GM12878 (cell line): ENCODE measurements around a stretch of chr10.

- RAMPAGE, long total RNA: no peak
- RRBS, 2 experiments: no CpG with 5 or more reads among the region's 9 CpGs
CAGE:
- cytosol, long polyA minus RNA: no peak
- cytosol, long polyA plus RNA: no peak
- long polyA plus RNA: no peak
- nucleolus, long total RNA: no peak
- nucleus, long polyA plus RNA: no peak
- nucleus, long total RNA: no peak
Measured at GRCh38 chr10:71770678-71771934, 2.2 kb downstream of the VSIR start.

DNA sequence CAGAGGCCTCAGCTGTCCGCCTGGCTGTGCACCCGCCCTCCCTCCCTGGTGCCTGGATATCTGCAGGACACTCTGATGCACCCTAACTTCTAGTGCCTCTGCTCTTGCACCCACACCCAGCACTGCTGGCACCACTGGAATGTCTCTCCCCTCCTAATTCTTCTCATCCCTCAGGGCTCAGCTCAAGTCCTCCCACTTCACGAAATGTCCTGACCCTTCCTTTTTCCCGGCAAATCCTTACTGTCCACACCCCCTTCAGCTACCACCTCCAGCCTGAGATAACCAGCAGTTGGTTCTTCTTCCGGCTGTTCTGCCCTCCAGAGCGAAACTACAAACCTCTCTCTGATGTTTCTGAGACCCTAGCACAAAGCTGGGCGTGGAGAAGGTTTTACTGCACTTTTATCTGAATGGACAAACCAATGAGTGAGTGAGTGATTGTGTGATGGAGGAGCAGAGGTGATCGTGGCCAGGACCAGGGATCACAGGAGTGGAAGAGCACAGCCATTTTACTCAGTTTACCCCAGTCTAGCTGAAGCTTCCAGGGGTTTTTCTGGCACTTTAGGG, 968 bp upstream of the VSIR start:
- RAMPAGE, long total RNA: no peak
- RRBS, 2 experiments: 69 to 77% methylated on average over 2 of the region's 8 CpGs
CAGE:
- cytosol, long polyA minus RNA: no peak
- cytosol, long polyA plus RNA: no peak
- long polyA plus RNA: no peak
- nucleolus, long total RNA: no peak
- nucleus, long polyA plus RNA: no peak
- nucleus, long total RNA: no peak

DNA sequence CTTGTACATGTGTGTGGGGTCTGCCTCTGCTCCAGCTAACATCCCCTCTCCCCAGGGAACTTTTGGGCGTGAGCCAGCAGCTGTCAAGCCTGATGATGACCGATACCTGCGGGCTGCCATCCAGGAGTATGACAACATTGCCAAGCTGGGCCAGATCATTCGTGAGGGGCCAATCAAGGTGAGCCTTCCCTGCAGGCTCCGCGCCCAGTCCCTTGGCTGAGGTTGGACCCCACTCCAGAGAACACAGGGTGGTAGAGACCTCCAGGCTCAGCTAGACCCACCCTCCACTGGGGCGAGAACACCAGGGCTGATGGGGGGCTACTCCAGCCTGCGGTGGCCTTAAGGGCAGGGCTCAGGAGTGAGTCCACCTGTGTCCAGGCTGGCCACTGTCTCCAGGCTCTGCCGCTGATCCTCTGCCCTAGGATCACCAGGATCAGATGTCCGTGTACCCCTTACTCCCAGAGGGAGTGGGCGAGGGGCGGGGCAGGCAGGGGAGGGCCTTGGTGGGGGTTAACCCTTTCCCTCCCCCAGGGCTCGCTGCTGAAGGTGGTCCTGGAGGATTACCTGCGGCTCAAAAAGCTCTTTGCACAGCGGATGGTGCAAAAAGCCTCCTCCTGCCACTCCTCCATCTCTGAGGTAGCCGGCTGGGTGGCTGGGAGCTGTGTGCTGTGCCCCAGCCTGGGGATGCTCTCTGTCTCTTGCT, 38.2 kb downstream of the PSAP start:
- RAMPAGE, long total RNA: no peak
- RRBS, 2 experiments: no CpG with 5 or more reads among the region's 16 CpGs
CAGE:
- cytosol, long polyA minus RNA: no peak
- cytosol, long polyA plus RNA: no peak
- long polyA plus RNA: no peak
- nucleolus, long total RNA: no peak
- nucleus, long polyA plus RNA: no peak
- nucleus, long total RNA: no peak

DNA sequence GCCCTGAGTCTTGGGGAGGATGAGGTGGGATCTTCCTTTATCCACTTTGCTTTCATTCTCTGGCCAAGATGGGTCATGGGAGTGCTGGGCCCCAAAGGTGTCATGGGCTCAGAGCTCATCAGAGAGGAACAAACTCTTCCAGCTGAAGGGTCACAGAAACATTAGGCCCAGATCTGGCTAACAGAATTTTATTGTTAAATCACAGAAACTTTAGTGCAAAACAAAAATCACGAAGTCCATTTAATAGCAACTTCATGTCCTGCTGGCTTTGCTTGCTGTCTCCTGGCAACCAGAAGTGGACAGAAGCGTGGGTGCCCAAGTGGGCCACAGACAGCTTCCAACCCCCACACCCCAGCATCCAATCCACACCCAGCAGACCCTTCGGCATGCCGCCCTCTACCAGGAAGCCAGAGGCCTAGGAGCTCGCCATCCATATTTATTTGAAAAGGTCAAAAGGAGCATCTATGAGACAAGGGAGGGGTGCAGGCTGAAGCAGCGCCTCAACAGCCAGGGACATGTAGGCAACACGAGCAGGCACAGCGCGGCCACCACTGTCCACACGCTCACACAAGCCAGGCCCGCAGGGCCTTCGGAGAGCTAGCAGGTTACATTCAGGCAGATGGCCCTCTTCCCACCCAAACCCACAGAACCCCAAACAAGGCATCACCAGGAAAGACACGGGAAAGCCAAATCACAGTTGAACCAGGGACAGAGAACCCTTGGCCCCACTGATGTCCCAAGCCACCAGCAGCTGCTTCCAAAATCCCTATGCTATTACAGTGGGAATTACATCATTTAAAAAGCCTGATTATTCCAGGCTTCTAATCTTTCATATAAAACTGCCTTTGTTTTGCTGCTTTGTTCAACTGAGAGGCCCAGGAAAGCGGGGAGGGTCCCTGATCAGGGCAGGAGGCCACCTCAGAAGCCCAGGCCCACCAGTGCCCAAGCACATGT, 34.6 kb downstream of the PSAP start:
- RAMPAGE, long total RNA: no peak
- RRBS, 2 experiments: no CpG with 5 or more reads among the region's 14 CpGs
CAGE:
- cytosol, long polyA minus RNA: no peak
- cytosol, long polyA plus RNA: no peak
- long polyA plus RNA: no peak
- nucleolus, long total RNA: start-site peak on the plus strand centred at position 205 of the sequence, 46 bp wide, 12 reads; start-site peak on the plus strand centred at position 309 of the sequence, 50 bp wide, 7 reads
- nucleus, long polyA plus RNA: no peak
- nucleus, long total RNA: no peak

DNA sequence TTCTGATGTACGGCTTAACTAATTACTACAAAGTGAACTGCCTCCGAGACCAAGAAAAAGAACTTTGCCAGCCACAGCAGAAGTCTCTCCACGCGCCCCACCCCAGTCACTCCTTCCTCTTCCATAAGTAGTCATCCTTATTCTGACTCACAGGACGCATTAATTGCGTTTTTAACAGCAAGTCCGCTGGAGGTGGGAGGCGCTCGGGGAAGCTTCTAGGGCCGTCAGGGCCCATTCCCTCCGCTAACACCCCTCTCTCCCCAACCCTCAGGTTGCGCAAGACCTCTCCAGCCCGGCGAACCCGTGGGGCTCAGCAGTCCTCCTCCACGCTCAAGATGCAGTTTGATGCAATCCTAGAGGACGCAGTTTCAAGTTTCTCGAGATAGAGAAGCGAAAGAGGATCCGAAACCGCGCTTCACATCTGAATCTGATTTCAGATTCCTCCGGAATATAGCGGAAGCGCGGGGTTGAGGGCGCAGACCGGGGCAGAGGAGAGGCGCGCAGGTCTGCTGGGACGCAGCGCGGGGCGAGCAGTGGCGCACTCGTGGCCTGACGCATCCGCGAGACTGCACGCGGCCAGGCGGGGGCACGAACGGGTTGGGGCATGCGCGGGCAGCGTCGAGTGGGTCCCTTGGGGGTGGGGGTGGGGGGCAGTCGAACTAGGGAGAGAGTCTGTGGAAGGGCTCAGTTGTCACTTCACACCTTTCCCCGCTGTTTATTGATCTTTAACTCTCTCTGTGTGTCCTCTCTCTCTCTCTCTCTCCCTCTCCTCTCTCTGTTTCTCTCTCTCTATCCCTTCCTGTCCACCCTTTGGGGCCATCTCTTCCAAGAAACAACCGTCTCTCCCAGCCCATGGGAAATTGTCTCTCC, 37.8 kb upstream of the PSAP start:
- RAMPAGE, long total RNA: no peak
- RRBS, 2 experiments: no CpG with 5 or more reads among the region's 51 CpGs
CAGE:
- cytosol, long polyA minus RNA: no peak
- cytosol, long polyA plus RNA: no peak
- long polyA plus RNA: no peak
- nucleolus, long total RNA: no peak
- nucleus, long polyA plus RNA: no peak
- nucleus, long total RNA: no peak

- RAMPAGE, long total RNA: no peak
- RRBS, 2 experiments: no CpG with 5 or more reads among the region's 10 CpGs
CAGE:
- cytosol, long polyA minus RNA: no peak
- cytosol, long polyA plus RNA: no peak
- long polyA plus RNA: no peak
- nucleolus, long total RNA: no peak
- nucleus, long polyA plus RNA: no peak
- nucleus, long total RNA: no peak
Measured at GRCh38 chr10:71970189-71970698, 6.0 kb downstream of the CHST3 start.

DNA sequence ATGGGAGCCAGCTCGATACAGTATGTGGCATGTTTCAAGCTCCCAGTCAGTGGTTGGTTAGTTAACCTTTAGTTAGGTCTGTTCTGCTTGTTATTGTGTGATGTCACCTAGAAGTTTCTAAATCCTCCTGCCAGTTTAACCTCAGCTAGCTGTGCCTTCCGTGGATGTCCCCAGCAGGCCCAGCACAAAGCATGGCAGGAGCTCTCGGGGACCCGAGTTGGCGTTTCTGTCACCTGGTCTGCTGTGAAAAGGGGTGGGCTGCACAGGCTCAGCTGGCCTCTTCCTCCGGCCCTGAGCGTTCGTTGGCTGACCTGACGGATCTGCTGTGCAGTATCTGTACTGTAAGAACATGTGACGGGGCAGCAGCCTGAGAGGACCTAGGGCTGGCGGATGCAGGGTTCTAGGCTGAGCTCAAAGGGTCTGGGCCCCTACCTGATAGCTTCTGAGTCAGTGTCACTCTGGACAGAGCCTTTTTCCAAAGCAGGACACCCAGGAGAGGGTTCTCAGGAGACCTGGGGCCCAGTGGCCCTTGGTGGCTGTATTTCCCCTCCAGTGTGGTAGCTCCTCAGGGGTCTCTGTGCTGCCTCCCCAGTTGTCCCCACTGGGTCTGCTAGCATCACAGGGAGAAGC, 52.8 kb downstream of the SPOCK2 start:
- RAMPAGE, long total RNA: no peak
- RRBS, 2 experiments: no CpG with 5 or more reads among the region's 11 CpGs
CAGE:
- cytosol, long polyA minus RNA: no peak
- cytosol, long polyA plus RNA: no peak
- long polyA plus RNA: no peak
- nucleolus, long total RNA: no peak
- nucleus, long polyA plus RNA: no peak
- nucleus, long total RNA: no peak

DNA sequence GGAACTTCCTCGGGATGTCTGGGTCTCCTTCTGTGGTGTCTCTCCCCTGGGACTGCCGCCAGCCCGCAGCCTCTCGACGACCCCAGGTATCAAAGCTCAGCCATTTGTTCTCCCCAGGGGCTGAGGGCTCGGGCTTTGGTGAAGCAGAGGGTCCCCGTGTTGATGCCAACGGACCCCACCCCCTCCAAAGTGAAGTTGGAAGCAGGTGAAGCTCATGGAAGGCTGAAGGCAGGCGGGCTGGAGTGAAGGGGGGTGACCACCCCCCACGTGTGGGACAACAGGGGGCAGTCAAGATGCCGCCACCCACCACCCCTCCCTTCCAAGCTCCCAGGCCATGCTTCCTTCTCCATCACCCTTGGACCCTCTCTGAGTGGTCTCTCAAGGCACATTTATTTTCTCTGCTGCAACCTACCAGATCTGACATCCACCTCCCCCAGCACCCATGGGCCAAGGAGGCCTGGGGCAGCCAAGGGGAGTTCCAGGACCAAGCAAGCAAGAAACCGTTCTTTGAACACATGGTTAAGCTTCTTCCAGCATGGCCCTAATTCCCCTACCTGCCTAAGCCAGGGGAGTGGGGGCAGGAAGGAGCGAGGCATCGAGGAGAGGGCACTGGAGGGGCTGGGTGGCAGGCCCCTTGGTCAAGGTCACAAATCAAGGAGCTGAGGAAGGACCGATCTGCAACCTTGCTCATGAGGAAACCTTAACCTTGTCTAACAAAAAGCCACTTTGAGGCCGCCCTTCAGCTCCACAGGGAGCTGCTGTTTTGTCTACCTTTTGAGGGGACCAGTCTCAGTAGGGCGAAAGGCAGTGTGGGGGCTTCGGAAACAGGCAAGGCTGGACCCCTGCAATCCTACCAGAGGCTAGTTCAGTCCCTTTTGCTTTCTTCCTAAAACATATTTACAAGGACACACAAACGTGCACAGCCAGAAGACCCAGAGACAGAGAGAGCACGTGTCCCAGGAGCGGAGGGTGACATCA, 28.6 kb downstream of the SPOCK2 start:
- RAMPAGE, long total RNA: no peak
- RRBS, 2 experiments: no CpG with 5 or more reads among the region's 21 CpGs
CAGE:
- cytosol, long polyA minus RNA: no peak
- cytosol, long polyA plus RNA: no peak
- long polyA plus RNA: no peak
- nucleolus, long total RNA: no peak
- nucleus, long polyA plus RNA: no peak
- nucleus, long total RNA: no peak

DNA sequence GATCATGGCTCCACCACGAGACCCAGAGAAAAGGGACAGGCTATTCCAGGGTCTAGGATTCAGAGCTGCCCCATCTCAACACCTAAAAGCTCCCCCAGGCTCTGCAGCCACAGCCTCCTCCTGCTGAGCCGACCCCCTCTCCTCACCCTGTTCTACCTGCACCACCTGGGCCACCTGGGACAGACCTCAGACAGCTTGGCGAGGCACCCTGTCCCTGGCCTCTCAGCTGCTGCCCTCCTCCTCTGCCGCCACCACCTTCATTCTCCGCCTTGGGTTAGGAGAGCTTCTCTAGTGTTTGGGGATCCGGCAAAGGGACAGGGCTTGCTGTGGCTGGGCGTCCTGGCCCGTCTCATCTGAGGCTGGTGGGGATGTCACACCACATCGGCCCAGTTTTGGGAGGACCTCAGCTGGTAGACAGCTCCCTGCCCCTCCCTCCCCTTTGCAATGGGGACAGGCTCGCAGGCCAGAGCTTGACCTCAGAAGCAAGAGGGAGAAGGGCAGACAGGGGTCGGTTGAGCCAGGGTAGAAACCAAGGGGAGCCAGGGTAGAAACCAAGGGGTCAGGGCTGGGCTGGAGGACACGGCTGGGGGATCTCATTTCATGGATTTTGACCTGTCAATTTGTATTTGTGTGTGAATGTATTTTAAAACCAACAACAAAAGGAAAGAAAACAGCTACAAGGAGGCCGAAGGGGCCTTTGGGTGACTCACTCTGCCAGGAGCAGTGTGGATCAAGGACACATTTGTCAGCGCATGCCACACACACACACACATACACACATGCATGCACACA, 26.4 kb downstream of the SPOCK2 start:
- RAMPAGE, long total RNA: no peak
- RRBS, 2 experiments: no CpG with 5 or more reads among the region's 14 CpGs
CAGE:
- cytosol, long polyA minus RNA: no peak
- cytosol, long polyA plus RNA: no peak
- long polyA plus RNA: no peak
- nucleolus, long total RNA: no peak
- nucleus, long polyA plus RNA: no peak
- nucleus, long total RNA: no peak

GRCh38 chr10:72063595-72064358, 24.6 kb downstream of the SPOCK2 start:
- RAMPAGE, long total RNA: no peak
- RRBS, 2 experiments: 60% methylated on average over 3 of the region's 10 CpGs; no CpG with 5 or more reads in 1 of the 2 experiments
CAGE:
- cytosol, long polyA minus RNA: no peak
- cytosol, long polyA plus RNA: no peak
- long polyA plus RNA: no peak
- nucleolus, long total RNA: no peak
- nucleus, long polyA plus RNA: no peak
- nucleus, long total RNA: no peak

DNA sequence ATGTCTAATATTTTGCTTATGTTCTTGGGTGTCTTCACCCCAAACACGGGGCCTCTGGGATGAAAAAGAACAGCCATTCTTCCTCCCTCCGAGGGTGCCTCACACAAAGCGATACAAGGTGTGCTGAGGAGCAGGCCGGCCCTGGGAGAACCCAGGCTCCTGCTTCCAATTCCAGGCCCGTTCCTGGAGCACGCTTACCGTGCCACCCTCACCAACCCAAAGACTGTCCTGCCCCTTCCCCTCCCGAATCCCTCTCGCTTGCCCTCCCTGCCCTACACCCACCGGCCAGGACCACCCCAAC, 10.8 kb downstream of the SPOCK2 start:
- RAMPAGE, long total RNA: no peak
- RRBS, 2 experiments: 100% methylated on average over 1 of the region's 10 CpGs; no CpG with 5 or more reads in 1 of the 2 experiments
CAGE:
- cytosol, long polyA minus RNA: no peak
- cytosol, long polyA plus RNA: no peak
- long polyA plus RNA: no peak
- nucleolus, long total RNA: no peak
- nucleus, long polyA plus RNA: no peak
- nucleus, long total RNA: no peak

DNA sequence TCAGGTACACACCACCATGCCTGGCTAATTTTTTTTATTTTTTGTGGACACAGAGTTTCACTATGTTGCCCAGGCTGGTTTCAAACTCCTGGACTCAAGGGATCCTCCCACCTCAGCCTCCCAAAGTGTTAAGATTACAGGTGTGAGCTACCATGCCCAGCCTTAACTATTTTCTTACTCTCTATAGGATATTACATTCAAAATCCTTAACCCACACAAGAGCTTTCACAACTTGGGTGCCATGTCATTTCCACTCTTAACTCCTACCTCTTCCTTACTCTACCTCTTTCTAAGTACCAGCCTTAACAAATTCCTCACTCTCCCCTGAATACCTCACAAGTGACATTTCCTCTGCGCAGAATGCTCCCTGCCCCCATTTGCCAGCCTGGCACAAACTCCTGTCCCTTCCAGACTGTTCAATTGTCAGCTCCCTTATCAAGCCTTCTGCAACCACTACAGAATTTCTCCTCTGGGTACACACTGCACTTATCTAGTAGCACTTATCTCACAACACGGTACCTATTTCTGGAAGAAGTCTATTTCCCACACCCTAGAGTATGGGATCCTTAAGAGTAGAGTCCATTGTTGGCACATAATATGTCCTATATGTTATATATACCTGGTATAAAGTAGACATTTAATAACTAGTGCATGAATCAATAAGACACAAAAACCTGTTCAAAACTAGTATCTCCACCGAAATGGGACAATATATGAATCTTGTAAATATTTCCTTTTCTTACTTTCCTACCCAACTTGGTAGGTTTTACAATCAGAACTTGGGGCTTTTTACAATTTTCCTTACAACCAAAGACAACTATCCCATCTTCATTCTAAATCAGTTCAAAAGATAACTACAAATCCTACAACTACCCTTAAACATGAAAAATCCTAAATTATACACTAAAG, 39.1 kb upstream of the ANAPC16 start:
- RAMPAGE, long total RNA: no peak
- RRBS, 2 experiments: no CpG with 5 or more reads among the region's 3 CpGs
CAGE:
- cytosol, long polyA minus RNA: no peak
- cytosol, long polyA plus RNA: no peak
- long polyA plus RNA: no peak
- nucleolus, long total RNA: no peak
- nucleus, long polyA plus RNA: no peak
- nucleus, long total RNA: no peak

DNA sequence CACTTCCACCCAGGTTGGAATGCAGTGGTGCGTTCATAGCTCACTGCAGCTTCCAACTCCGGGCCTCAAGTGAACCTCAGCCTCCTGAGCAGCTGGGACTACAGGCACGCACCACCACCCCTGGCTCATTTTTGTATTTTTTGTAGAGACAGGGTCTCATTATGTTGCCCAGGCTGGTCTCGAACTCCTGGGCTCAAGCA, 24.5 kb upstream of the DDIT4 start:
- RAMPAGE, long total RNA: no peak
- RRBS, 2 experiments: no CpG with 5 or more reads among the region's 4 CpGs
CAGE:
- cytosol, long polyA minus RNA: no peak
- cytosol, long polyA plus RNA: no peak
- long polyA plus RNA: no peak
- nucleolus, long total RNA: no peak
- nucleus, long polyA plus RNA: no peak
- nucleus, long total RNA: no peak

GRCh38 chr10:72255948-72256480, 17.7 kb upstream of the DDIT4 start:
- RAMPAGE, long total RNA: no peak
CAGE:
- cytosol, long polyA minus RNA: no peak
- cytosol, long polyA plus RNA: no peak
- long polyA plus RNA: no peak
- nucleolus, long total RNA: no peak
- nucleus, long polyA plus RNA: no peak
- nucleus, long total RNA: no peak

DNA sequence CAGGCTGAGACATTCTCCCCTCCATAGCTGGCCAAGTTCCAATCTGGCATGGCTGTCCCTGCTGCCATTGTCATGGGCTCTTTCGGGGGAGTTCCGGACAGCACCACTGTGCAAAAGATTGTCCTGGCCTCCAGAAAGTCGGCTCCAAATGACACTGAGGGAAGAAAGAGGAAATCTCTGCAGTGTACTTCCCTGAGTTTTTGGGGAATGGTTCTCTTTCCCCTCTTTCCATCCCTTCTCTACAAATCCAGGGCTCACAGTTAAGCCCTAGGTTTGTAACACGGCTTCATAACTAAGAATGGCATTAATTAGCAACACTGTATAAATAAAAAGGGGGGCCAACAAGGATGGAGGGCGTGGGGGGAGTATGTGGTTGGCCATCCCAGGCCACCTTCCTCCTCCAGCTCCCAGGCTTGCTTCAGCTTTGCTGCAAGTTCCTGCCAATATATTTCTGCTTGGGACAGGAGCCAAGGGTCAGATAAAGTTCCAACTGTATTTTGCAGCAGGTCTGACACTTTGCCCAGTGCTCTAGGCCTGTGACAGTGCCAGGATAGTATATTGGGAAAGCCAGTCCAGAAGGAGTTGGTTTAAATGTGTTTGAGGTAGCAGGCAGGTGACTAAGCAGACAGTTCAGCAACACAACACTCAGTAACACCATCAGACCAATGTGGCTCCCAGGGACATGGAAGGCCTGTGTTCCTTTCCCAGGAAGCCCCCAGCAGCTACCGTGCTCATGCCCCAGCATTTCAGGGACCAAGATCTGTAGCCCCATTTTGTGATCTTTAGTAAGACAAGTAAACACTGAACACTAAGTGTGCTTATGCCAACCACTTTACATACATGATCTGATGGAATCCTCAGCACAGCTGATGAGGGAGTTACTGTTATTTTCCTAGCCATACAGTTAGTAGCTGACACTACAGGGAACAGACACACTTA, 39.2 kb downstream of the DNAJB12 start:
- RAMPAGE, long total RNA: no peak
- RRBS, 2 experiments: no CpG with 5 or more reads among the region's 6 CpGs
CAGE:
- cytosol, long polyA minus RNA: no peak
- cytosol, long polyA plus RNA: no peak
- long polyA plus RNA: no peak
- nucleolus, long total RNA: no peak
- nucleus, long polyA plus RNA: no peak
- nucleus, long total RNA: no peak

DNA sequence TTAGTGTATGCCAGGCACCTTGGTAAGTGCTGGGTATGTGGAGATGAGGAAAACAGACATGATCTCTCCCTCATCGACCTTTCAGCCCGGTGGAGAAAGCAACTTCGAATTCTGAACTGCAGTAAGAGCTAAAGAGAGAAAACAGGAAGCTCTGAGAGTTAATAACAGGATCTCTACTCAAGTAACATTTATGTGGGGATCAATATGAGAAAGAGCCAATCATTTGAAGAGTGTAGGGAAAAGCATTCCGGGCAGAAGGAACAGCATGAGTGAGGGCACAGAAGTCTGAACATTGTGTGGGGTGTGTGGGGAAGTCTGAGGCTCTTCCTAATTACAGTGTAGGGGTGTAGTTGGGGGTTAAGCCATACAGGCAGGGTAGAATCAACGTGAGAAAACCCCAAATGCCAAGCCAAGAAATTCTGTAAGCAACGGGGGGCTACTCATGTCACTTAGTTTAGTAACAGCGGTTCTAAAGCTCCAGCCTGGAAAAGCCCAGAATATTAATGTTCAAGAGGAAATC, 36.4 kb downstream of the DNAJB12 start:
- RAMPAGE, long total RNA: no peak
- RRBS, 2 experiments: 0% methylated on average over 2 of the region's 7 CpGs; no CpG with 5 or more reads in 1 of the 2 experiments
CAGE:
- cytosol, long polyA minus RNA: no peak
- cytosol, long polyA plus RNA: no peak
- long polyA plus RNA: no peak
- nucleolus, long total RNA: no peak
- nucleus, long polyA plus RNA: no peak
- nucleus, long total RNA: no peak

DNA sequence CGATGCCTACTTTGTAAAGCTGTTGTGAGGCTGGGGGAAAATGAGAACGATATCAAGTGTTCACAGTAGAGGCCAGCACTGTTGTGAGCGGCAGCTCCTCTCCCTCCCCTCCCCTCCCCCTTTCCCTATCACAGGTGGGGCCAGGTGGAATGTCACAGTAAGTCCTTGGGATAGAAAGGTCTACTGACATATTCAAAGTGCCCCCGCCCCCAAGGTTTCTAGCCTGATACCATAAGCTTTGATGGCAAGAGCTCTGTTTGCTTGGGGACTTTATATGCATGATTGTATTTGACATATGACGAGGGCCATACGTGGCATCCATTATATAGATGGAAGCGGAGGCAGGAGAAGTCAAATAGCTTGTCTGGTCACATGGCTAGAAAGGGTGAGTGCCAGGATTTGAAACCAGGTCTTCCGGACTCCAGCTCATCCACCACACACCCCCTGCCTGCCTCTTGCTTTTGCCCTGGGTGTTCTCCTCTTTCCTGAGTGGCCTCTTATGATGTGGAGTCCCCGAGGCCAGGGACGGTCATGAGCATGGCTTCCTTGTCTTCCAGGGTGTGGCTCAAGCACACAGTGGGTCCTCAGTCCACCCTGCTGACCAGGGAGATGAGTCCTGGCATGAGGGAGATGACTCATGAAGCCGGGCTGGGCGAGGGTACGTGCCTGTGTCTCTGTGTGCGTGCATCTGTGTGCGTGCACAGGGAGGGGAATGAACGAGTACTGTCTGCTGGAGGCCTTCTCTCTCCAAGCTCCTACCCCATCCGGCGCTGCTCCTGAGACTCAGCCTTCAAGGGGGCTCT, 32.9 kb downstream of the DNAJB12 start:
- RAMPAGE, long total RNA: no peak
- RRBS, 2 experiments: no CpG with 5 or more reads among the region's 18 CpGs
CAGE:
- cytosol, long polyA minus RNA: no peak
- cytosol, long polyA plus RNA: no peak
- long polyA plus RNA: no peak
- nucleolus, long total RNA: no peak
- nucleus, long polyA plus RNA: no peak
- nucleus, long total RNA: no peak

- RAMPAGE, long total RNA: no peak
- RRBS, 2 experiments: no CpG with 5 or more reads among the region's 22 CpGs
CAGE:
- cytosol, long polyA minus RNA: no peak
- cytosol, long polyA plus RNA: no peak
- long polyA plus RNA: no peak
- nucleolus, long total RNA: no peak
- nucleus, long polyA plus RNA: no peak
- nucleus, long total RNA: no peak
Measured at GRCh38 chr10:72625316-72625842, 500 bp downstream of the MICU1 start.

GRCh38 chr10:72649294-72649591, 23.4 kb upstream of the MICU1 start:
- RAMPAGE, long total RNA: no peak
- RRBS, 2 experiments: no CpG with 5 or more reads among the region's 5 CpGs
CAGE:
- cytosol, long polyA minus RNA: no peak
- cytosol, long polyA plus RNA: no peak
- long polyA plus RNA: no peak
- nucleolus, long total RNA: no peak
- nucleus, long polyA plus RNA: no peak
- nucleus, long total RNA: no peak

- RAMPAGE, long total RNA: no peak
- RRBS, 2 experiments: no CpG with 5 or more reads among the region's 4 CpGs
CAGE:
- cytosol, long polyA minus RNA: no peak
- cytosol, long polyA plus RNA: no peak
- long polyA plus RNA: no peak
- nucleolus, long total RNA: no peak
- nucleus, long polyA plus RNA: no peak
- nucleus, long total RNA: no peak
Measured at GRCh38 chr10:72763071-72763745, 71.3 kb downstream of the MCU start.